PC-3 (cell line): ENCODE measurements around the genes HNRNPL and NCCRP1.

DNA sequence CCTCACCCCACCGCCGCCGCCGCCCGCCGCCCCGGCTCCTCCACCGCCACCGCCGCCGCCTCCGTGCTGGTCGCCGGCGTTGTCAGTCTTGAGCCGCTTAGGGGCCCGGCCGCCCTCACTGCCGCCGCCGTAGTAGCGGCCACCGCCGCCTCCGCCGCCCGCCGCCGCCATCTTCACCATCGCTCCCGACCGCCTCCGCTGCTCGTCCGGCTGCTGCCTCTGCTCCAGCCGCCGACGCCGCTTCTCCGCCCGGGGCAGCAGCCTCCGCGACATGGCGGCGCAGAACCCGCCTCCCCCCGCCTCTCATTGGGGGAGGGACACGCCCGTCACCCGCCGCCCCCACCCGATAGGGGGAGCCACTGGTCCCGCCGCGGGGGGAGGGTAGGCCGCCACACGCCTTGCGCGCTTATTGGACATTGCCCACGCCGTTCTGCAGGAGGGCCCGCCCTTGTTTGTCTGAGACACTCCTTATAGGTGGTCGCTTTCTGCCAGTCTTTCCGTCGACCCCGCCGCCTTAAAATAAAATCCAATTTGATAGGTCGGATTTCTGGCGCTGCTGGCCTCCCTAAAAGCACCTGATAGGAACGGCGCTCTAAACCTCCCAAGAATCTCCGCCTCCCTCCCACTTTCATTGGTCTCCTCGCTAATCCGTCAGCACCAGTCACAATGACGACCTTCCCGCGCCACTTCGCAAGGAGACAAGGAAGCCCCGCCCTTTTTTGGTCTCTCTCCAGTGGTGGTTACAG, at the start of gene HNRNPL:
TSS of gene HNRNPL (minus strand) at position 293 of the 746 bp plus-strand sequence.
- RAMPAGE, long total RNA, result no peak

GRCh38 chr19:38850440-38850739, 604 bp upstream of the HNRNPL start:
- RAMPAGE, long total RNA, result no peak

DNA sequence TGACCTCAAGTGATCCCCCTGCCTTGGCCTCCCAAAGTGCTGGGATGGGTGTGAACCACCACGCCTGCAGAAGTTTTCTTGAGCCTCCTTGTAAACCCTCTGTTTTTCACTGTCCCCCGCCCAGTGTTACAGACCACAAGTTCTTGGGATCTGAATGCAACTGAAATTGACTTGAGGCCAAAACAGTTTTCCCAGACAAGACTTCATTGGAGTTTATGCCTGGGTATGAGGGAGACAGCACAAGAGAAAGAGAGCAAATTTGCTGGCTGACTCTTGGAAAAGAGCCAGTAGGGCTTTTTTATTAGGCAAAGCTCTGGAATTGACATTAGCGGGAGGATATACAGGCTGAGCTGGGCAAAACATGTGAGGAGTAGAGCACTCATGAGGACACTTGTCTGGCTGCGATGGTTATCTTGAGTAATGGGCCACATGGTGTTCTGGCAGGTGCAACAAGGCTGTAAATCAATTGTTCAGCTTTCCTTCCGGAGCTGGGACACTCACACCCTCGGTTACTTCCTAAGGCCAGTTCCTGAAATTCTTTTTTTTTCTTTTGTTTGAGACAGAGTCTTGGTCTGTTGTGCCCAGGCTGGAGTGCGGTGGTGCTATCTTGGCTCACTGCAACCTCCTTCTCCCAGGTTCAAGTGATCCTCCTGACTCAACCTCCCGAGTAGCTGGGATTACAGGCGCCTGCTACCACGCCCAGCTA, 12.7 kb upstream of the HNRNPL start:
- RAMPAGE, long total RNA, result no peak

GRCh38 chr19:38899142-38899429, 332 bp downstream of the SIRT2 start:
- RAMPAGE, long total RNA, result no peak

DNA sequence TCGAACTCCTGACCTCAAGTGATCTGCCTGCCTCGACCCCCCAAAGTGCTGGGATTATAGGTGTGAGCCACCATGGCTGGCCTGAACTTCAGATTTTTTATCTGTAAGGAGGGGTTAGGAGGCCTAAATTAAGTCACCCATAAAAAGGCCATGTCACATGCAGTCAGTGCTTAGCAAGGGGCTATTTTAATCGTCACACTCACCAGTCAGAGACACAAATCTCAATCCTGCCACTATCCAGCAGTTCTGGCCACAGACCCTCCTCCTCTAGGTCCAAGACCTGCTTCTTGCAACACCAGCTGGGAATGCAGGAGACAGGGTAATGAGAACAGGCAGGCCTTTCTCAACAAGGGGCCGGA, 1.5 kb downstream of the FBXO27 start:
- RAMPAGE, long total RNA, result no peak

DNA sequence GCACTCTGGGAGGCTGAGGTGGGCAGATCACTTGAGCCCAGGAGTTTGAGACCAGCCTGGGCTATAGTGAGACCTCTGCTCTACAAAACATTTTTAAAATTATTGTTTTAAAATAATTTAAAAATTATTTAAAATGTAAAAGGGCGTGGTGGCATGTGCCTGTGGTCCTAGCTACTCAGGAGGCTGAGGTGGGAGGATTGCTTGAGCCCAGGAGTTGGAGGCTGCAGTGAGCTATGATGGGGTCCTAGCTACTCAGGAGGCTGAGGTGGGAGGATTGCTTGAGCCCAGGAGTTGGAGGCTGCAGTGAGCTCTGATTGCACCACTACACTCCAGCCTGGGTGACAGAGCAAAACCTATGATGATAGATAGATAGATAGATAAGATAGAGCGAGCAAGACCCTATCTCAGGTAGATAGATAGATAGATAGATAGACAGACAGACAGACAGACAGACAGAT, 18.1 kb downstream of the PAK4 start:
- RAMPAGE, long total RNA, result no peak

GRCh38 chr19:39145507-39146184, 20.1 kb downstream of the PAK4 start:
- RAMPAGE, long total RNA, result no peak

DNA sequence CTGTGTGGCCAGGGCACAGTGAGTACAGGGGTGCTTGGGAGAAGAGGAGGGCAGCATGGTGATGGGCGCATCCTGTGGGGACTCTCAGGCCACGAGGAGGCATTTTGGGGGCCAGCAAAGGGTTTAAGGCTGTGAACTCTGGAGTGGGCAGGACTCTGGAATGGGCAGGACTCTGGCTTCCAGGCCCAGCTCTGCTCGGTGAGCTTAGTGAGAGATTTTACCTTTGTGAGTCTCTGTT, 32.3 kb upstream of the NCCRP1 start:
- RAMPAGE, long total RNA, result no peak

- RAMPAGE, long total RNA, result no peak
These were observed 27.3 kb upstream of the NCCRP1 start for GRCh38 chr19:39169476-39169926.

DNA sequence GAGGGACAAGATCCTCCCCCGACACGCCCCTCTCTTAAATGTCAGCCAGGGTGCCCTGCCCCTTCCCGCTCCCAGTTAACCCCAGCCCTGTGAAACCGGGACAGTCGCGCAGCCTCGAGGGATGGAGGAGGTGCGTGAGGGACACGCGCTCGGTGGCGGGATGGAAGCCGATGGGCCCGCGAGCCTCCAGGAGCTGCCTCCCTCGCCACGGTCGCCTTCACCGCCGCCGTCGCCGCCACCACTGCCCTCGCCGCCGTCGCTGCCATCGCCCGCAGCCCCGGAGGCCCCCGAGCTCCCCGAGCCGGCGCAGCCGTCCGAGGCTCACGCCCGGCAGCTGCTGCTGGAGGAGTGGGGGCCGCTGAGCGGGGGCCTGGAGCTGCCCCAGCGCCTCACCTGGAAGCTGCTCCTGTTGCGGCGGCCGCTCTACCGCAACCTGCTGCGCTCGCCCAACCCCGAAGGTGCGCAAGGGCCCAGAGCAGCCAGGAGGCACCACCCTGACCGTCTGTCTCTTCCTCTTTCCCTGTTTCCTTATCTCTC, at the start of gene NCCRP1:
TSS of gene NCCRP1 (plus strand) at position 103 of the 537 bp plus-strand sequence.
- RAMPAGE, long total RNA, result no peak

GRCh38 chr19:39277573-39278086, 9.4 kb downstream of the IFNL2 start:
- RAMPAGE, long total RNA, result no peak

- RAMPAGE, long total RNA, result no peak
These were observed 2.0 kb downstream of the IFNL1 start for GRCh38 chr19:39297992-39298726.

GRCh38 chr19:39356311-39357451, 14.5 kb downstream of the SAMD4B start:
- RAMPAGE, long total RNA, result no peak

GRCh38 chr19:39383085-39383838, 7.6 kb downstream of the PAF1 start:
- RAMPAGE, long total RNA, result no peak

- RAMPAGE, long total RNA, result no peak
These were observed 5.1 kb upstream of the ZFP36 start for GRCh38 chr19:39401400-39402024.

GRCh38 chr19:39432914-39433837, 2.6 kb downstream of the RPS16 start:
- RAMPAGE, long total RNA, result no peak

DNA sequence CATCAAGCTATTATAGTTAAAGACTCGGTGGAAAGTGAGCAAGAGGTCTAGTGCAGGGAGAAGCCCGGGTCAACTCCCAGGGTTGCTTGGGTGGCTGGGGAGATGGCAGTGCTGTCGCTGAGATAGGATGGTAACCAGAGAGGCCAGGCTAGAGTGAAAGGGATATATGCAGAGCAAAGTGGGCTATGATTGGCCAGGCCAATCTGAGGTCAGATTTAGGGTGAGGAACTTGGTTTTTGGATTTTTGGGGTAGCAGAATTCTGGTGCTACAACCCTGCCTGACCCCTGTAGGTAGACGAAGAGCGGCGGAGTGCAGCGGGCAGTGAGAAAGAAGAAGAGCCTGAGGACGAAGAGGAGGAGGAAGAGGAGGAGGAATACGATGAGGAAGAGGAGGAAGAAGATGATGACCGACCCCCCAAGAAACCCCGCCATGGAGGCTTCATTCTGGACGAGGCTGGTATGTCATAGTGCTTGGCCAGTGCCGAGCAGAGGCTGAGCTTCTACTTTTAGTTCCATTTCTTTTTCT, 7.7 kb downstream of the SUPT5H start:
- RAMPAGE, long total RNA, result no peak

- RAMPAGE, long total RNA, result no peak
These were observed 27.0 kb upstream of the FBL start for GRCh38 chr19:39873176-39873635.

DNA sequence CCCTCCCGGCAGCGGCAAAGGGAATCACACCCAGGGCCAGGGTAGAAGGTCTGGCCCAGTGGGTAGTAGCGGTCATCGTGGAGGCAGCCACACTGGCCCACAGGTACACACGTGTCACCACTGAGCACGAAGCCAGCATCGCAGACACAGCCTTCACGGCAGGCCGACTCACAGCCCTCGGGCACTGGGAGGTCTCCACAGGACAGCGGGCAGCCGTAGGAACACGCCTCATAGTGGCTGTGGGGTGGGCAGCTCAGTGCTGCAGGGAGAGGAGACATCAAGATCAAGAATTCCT, 59.8 kb upstream of the FBL start:
- RAMPAGE, long total RNA, result no peak

- RAMPAGE, long total RNA, result no peak
These were observed 36.1 kb upstream of the PSMC4 start for GRCh38 chr19:39934760-39935438.